Skin of body (tissue), 2 donors: Measurements from ENCODE around the gene ENPP1.

- RAMPAGE, long total RNA = no peak
Observed at GRCh38 chr6:128491170-128491671, 29.2 kb downstream of the PTPRK start.

GRCh38 chr6:128910764-128911508 lies 28.0 kb downstream of the LAMA2 start:
- RAMPAGE, long total RNA = no peak

DNA sequence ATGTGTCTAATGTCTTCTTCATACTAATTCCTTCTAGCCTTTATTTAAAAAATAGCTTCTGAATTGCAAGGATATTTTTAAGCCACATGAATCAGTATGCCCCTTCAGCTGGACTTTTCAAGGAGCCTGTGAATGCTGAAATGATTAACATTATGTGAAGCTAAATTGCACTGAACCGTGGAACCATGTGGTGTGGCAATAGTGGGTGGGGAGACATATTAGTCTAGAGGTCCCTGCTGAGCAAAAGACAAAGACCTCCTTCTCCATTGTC lies 237.9 kb downstream of the LAMA2 start:
- RAMPAGE, long total RNA = no peak

GRCh38 chr6:129589481-129590412 lies 120.2 kb downstream of the ARHGAP18 start:
- RAMPAGE, long total RNA = no peak

DNA sequence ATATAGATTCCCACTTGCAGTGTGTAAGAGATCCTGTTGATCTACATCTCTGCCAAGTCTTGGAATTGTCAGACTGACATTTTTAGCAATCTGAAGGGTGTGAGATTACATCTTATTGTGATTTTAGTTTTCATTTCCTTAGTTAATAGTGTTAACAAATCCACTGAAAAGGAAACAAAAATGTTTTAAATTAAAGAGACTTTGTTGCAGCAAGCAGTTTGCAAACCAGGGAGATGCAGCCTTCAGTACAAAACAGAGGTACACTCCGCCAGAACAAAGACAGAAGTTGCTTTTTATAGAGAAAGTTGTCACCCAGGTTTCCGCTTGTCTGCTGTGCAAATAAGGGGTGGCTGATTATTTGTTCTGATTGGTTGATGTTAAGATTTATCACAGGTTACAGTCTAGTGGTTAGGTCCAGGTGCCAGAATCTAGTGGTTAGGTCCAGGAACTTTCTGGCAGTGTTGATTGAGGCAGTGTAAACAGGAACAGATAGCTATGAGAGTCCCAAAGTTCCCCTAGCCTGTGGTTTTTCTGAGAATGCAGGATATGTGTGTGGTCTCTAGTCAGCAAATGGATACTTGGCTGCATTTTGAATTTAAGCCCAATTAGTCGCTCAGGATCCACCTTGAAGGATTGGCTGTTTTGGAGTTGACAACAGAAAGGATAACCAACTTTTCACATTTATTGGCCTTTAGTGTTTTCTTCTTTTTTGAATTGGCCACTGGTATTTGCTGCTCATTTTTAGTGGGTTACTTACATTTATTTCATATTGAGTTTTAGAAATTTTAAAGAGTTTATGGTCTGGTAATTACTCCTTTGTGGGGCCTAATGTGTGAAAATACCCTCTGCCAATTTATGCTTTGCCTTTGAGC lies 147.9 kb downstream of the TMEM200A start:
- RAMPAGE, long total RNA = no peak

- RAMPAGE, long total RNA = no peak
Observed at GRCh38 chr6:130671447-130672022, 155.7 kb upstream of the SMLR1 start.

- RAMPAGE, long total RNA = no peak
Observed at GRCh38 chr6:130993420-130993977, 69.5 kb downstream of the EPB41L2 start.

GRCh38 chr6:131063939-131064117 lies 783 bp upstream of the EPB41L2 start:
- RAMPAGE, long total RNA = no peak

DNA sequence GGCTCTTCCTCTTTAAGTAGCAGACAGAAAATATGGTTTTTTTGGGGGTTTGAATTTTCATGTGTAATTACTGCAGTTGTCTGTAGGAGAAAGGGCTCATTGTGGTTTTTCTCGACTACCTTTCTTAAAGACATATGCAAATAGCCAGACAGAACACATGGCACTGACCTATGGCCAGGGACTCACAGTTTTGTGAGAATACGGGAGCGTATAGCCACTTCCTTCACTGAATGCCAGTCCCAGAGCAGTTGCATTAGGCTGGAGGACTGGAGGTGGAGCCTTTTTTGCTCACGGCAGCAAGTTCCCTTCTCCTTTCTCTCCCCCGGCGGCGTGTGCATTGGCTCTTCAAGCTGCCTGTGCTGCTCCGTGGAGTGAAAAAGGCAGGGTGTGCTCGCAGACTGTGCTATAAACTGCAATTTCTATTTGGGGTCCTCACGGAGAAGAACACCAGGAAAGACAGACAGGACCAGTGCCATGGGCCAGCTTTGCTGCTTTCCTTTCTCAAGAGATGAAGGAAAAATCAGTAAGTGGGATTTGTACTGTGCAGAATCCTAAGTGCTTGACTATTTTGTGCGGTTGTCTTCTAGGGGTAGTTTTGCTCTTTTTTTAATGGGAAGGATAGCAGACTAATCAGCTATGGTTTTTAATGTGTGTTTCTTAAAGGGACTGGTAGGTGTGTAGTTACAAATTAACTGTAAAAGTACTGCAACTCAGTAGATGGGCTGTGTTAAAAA lies 115.0 kb downstream of the AKAP7 start:
- RAMPAGE, long total RNA = no peak

DNA sequence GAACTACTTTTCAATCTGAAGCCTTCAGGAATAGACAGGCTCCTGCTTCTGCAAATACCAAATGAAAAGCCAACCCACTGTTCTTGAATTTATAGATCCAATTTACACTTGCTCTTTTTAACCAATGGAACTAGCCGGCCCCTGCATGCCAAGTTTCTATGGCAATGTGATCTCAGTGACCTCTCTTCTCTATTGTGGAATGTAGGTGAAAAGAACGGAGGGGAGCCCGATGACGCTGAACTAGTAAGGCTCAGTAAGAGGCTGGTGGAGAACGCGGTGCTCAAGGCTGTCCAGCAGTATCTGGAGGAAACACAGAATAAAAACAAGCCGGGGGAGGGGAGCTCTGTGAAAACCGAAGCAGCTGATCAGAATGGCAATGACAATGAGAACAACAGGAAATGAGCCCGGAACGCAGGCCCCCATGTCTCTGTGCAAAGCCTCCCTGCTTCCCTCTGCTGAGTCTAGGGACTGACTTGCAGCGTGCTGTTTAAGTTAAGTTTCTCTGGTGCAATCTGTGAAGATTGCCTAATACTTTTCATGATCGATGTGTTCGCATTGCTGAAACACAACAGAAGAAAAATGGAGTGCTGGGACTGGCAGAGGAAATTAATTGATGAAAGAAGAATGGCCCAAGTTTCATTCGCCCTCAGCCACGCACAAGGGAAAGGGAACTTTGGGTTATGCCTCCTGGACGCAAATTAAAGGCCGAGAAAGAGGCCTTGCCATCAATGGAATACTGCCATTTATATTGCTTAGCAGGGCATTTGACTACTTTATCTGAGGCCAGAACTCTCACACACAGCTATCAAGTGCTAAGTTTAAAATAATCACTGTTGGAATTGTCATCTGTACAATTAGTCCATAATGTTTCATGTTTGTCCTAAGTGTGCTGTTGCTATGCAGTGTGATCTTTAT lies 146.3 kb downstream of the AKAP7 start:
- RAMPAGE, long total RNA = no peak

DNA sequence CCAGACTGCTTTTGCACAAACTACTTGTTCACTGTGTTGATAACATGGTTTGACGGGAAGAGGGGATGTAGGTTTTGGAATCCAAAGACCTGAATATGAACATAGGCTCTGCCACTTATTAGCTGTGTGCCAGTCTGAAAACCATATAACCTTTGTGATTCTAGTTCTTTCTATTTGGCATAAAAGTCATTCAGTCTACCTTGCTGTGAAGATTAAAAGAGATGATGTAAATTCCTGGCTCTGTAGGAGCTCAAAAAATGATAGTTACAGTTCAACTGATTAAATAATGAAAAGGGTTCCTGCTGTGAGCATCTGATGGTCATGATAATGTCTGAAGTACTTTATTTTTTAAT lies 3.3 kb downstream of the ARG1 start:
- RAMPAGE, long total RNA = no peak

DNA sequence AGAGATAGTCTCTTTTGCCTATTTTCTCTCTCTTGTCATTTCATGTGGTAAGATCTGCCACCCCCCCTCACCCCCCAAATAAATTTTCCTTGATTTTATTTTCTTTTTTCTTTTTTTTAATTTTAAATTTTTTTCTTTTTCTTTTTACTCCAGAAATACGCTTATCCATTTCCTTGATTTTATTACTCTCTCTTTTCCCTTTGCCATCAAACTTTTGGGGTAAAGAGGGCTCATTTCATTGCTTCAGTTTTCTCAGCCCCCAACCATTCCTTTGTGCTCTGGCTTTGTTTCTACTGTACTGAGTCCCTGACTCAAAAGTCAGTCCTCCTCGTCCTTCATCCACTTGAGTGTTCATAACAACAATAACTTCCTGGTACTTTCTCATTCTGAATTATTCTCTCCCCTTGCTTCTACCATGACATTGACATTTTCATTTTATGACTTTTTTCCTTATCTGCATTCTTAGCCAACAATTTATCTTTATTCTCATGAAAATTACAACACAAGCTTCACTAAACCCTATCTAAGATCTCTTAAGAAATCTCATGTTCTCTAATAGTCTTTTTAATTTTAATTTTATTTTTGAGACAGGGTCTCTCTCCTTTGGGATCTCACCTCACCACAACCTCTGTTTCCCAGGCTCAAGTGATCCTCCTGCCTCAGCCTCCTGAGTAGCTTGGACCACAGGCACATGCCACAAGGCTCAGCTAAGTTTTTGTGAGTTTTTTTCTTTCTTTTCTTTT lies 929 bp downstream of the ENPP3 start:
- RAMPAGE, long total RNA = no peak

DNA sequence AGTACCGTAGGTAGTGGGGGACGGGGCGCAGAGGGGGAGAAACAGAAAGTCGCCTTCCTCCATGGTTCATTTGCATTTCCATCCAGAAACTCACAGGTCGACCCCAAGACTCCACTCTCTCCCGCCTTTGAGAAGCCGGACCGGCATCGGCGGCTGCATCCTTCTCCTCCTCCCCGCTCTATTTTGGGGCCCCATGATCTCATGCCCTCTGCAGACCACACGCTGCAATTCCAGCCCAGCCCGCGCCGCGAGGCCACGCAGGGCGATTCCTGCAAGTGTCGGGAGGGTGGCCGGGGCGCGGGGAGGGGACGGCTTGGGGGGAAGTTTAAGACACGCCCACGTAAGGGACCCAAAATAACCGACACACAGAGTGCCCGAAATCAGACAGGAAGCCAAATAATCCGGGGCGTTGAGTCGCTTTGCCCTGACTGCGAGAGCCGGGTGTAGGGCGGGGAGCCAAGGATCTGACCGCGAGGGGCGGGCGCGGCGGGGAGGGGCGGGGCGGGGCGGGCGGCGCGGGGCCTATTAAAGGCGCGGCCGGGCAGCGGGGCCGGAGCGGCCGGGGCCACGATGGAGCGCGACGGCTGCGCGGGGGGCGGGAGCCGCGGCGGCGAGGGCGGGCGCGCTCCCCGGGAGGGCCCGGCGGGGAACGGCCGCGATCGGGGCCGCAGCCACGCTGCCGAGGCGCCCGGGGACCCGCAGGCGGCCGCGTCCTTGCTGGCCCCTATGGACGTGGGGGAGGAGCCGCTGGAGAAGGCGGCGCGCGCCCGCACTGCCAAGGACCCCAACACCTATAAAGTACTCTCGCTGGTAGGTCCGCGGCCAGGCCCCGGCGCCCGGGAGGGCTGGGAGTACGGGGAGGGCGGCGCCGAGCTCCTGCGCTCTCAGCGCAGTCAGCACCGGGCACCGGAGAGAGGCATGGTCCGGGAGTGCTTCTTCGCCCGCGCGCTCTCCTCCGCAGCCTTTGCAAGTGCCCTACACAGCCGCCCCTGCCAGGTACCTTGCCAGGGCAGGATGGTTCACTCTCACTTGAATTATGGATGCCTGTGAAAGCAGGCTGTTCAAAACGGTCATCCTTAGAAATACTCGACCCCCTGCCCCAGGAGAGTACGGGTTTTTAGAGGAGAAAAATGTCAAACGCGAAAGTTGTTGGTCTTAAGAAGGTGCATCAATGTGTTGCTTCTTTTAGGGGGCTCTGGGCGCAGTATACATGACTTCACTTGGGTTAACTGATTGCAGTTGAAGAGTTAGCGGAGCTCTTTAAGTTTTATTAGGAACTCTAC lies at the start of gene ENPP1:
Gene ENPP1 (plus strand): TSS at position 555 of the 1,283 bp plus-strand sequence.
- RAMPAGE, long total RNA = no peak

- RAMPAGE, long total RNA = no peak
Observed at GRCh38 chr6:131958714-131959226, 7.6 kb upstream of the CCN2 start.

DNA sequence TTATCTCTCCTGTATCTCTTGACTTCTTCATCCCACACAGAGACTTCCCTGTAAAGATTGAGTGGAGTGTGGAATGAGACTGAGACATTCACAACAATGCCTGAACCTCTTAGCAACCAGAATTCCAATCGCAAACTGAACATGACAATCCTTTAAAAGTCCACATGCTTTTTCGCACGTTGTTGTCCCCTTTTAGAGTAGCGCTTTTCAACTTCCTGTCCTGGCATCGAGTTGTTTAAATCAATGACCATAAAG lies 194.2 kb upstream of the CCN2 start:
- RAMPAGE, long total RNA = no peak

GRCh38 chr6:132460299-132461024 lies 52.5 kb downstream of the STX7 start:
- RAMPAGE, long total RNA = no peak

DNA sequence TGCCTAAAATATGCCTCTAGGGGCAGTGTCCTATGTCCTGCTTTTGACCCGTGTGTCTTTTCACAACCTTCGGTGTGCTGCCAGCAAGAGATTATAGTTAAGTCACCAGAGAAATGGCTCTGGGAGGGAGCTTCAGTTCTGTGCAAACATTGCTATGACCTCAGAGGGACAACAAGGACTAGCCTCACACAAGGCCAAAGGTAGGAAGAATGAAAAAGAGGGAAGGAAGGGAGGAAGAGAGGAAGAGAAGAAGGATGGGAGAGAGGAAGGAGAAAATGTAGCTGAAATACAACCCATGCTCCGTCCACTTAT lies 9.0 kb upstream of the TAAR5 start:
- RAMPAGE, long total RNA = no peak

DNA sequence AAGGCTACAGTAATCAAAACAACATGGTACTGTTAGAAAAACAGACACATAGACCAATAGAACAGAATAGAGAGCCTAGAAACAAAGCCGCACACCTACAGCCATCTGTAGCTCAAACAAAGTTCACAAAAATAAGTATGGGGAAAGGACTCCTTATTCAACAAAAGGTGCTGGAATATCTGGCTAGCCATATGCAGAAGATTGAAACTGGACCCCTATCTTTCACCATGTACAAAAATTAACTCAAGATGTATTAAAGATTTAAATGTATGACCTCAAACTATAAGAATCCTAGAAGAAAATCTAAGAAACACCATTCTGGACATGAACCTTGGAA lies 18.9 kb upstream of the VNN1 start:
- RAMPAGE, long total RNA = no peak

GRCh38 chr6:133242778-133243289 lies 1.7 kb downstream of the EYA4 start:
- RAMPAGE, long total RNA = no peak

- RAMPAGE, long total RNA = no peak
Observed at GRCh38 chr6:133748563-133749171, 140.2 kb upstream of the TCF21 start.